Subcutaneous adipose tissue (tissue), 3 donors: ENCODE measurements around the gene MLLT10.

- PRO-cap = no peak
- RAMPAGE, long total RNA, 3 experiments = no peak in any of the 3 experiments
Measured at GRCh38 chr10:21041580-21042480, 144.7 kb upstream of the NEBL start.

DNA sequence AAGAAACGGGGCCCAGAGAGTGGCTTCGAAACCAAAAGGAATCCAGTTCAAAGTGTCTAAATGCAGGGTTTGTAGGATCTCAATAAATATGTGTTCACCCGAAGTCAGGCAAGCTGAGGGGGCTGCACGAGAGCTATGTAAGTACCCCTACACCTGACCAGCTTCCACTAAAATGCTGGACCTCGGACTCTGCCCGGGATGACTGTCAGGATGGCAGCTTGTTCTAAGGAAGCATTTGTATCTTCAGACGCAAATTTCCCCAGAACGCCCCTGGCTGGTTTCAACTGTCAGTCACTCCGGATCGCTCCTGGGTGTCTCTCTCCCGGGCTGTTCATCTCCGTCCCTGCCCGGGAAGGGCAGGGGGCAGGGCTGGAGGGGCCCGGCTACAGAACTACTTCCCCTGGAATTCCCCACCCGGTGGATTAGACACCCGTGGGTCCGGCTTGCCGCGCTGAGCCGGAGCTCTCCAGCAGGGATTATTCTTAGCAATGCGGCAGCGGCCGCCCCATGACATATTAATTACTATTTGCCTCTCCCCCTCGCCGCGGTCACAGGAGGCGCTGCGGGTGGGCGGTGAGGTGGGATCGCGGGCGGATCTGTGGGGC, 275.8 kb upstream of the NEBL start:
- PRO-cap = no peak
- RAMPAGE, long total RNA, 3 experiments = no peak in any of the 3 experiments

DNA sequence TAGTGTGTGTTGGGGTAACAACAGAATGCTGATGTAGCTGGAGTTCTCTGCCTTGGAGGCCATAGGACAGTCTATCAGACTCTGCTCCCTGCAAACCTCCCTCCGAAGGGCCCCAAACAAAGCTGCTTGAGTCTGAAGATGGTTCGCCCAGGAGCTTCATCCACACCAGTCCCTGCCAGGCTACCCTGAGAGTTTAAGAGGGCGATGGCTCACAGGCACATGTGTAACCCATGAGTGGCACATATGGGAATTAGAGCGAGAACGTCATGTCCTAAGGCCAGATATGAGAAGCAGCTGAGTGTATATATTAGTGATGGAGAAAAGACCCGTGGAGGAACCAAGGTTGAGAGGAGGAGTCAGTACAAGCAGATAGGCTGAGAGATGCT, 270.5 kb downstream of the SKIDA1 start:
- PRO-cap = no peak
- RAMPAGE, long total RNA, 3 experiments = no peak in any of the 3 experiments

DNA sequence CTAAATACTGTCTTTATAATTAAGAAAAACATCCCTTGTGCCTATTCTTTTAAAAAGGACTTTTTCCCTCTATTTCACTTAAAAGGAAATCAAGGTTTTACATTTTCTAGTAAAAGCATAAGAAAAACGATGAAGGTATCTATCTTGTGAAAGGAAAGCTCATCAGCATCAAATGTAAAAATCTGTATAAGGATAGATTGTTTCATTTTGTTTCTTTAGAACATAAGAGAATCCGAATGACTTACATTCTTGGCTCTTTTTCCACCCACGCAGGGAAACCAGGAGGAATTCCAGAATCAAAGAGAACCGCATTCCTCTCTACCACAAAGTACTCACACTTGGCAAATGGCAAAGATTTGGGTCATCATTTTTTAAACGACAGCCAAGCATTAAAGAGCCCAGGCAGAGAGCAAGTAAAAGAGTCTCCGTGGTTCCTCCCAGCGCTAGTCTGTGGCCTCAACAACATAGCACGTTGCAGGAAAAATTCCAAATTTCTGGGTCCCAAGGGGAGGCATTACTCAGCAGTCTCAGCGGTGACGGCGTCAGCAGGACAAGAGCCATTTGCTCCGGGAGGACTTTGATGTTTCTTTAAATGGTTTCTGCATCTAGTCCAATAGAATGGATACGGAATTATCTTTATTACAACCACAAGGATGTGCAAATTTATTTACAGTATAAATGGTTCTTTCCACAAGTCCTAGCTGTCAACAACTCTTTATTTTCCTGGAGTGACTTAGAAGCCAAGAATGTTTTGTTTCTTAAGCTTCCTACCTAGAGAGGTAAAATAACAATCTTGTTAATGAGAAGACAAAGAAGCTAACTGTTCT, 232.7 kb downstream of the SKIDA1 start:
- PRO-cap = unidirectional peak, minus-strand start at position 450 of the sequence
- RAMPAGE, long total RNA, 3 experiments = no peak in any of the 3 experiments

GRCh38 chr10:21526950-21527714, 1.6 kb upstream of the SKIDA1 start:
- PRO-cap = bidirectional peak, plus-strand start at chr10:21527127, minus-strand start at chr10:21527106; bidirectional peak, plus-strand start at chr10:21527248, minus-strand start at chr10:21527238; bidirectional peak, plus-strand start at chr10:21527353, minus-strand start at chr10:21527357
- RAMPAGE, long total RNA, 3 experiments = no peak in any of the 3 experiments

DNA sequence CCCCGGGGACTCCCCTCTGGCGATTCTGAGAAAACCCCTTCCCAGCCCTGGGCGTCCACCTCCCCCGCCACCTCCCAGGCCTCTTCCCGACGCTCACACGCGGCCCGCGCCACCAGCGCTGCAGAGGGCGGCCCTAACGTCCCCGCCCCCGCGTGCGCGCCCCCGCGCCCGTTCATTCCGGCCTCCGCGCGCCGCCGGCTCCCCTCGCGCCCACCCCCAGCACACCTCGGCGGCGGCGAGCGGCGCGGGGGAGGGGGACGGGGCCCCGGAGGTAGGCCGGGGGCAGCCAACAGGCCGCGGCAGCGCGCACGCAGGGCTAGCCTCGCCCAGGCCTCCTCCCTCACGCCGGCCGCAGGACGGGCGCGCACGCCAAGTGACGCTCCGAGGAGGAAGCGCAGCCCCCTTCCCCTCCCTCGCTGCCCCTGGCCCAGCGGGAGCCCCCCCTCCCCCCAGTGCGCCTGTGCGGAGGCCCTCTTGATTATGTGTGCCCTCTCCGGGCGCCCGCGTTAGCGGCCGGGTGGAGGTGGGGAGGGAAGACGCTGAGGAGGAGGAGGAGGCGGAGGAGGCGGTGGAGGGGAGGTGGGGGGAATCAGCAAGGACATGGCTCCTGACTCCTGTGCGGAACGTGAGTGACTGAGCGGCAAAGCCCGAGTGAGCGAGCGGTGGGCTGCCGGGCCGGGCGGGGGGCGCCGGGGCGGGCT, at the start of gene MLLT10:
Gene MLLT10, plus strand, starts transcription at position 363 of the 701 bp plus-strand sequence.
- PRO-cap = bidirectional peak, plus-strand start at position 245 of the sequence, minus-strand start at position 99 of the sequence; bidirectional peak, plus-strand start at position 372 of the sequence, minus-strand start at position 318 of the sequence
- RAMPAGE, long total RNA, 3 experiments = start-site peak on the plus strand in 3 of 3 experiments, centred at positions 391 to 592 of the sequence, 8 to 95 reads per replicate

DNA sequence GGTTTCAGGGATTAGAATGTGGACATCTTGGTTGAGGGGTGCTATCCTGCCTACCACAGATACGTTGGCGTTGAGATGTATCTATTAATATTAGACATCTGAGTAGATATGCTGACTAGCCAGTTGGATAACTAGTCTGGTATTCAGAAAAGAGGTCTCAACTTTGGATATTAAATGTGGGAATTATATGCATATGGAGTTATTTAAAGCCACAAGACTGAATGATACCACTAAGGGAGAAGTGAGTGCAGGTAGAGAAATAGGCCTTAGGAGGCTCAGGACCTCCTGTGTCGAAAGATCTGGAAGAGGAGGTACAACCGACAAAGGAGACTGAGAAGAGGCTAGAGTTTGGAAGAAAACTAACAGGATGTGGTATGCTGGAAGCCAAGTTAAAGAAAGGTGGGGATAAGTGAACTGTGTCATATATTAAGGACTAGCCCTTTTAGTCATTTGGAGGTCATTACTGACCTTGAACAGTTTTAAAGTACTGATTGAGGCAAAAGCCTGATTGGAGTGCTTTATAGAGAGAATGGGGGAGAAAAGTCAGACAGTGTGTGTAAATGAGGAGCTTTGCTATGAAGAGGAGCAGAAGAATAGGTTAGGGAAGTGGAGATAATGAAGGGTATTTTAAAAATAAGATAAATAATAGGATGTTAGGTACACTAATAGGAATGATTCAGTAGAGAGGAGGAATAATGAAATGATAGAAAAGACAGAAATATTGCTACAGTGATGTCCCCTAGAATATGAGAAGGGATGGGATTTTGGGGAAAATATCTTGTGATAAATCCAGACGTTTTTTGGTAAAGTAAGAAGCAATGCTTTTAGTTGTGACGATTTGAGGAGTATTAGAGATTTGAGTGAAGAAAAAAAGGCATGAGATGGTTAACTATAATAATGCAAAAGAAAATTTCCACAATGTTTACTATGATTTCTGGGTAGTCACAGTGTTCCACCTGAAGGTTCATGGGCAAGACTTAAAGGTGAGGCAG, 119.9 kb downstream of the MLLT10 start:
- PRO-cap = no peak
- RAMPAGE, long total RNA, 3 experiments = no peak in any of the 3 experiments

DNA sequence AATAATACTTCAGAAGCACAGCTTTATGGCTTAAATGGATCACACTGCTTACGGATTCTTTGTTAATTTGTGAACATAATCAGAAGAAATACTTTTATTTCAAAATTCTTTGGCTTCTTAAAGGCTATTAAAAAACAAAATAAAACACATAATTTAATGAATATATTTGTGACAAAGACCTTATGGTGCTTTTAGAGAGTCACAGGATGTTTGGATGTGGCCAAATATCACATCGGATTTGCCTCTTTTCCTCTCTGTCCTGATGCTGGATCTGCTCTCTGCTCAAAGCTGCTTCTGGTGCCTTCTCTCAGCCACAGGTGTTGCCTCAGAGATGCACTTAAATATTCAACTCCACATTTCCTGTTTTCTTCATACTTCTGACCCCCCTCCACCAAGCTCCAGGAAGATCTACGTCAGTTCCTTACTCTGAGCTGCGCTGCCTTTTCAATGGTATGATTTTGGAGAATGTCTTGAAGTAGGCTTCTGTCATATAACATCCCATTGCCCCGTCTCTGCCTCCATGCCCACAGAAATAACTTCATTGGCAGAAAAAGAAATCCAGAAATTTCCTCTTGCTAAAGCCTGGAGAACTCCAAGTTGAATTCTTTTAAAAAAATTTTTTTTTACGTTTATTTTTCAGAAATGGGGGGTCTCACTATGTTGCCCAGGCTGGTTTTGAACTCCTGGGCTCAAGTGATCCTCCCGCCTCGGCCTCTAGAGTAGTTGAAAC, 230.7 kb downstream of the MLLT10 start:
- PRO-cap = no peak
- RAMPAGE, long total RNA, 3 experiments = no peak in any of the 3 experiments

DNA sequence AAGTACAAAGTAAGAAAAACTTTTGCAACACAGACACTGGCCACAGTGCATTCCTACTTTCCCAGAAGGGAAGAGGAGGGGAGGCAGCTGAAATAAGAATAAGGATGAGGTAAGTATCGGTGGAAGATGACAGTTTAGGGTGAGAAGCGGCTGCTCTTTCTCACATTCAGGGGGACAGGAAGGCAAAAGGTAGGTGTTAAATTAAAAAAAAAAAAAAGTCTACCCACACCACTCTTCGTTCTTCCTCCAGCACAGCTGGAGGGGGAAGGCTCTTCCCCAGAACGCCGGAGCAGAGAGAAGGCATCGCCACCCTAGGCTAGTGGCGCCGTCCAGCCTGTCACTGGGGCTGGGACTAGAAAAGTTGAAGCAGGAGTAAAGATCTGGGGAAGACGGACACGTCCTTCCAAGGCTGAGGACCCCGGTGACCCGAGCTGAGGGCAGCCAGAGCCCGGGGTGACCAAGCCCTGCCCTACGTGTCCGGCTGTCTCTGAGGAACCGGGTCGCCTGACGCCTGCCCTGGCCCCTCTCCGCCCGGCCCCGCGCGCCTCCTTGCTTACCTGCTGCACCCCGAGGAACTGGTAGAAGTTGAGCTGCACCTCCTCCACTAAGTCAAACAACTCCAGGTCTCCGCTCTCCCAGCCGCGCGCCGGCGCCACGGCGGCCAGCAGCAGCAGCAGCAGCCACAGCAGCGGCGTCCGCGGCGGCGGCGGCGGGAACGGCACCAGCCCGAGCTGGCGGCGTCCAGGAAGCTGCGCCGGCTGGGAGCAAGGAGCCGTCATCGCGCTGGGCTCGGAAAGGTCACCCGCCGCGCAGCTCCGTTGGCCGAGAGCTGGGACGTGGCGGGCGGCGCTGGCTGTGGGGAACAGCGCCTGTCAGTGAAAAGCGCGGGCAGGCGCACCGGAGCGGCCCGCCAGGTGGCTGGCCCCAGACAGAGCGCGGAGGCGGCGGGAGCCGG, 597 bp downstream of the DNAJC1 start:
- PRO-cap = unidirectional peak, plus-strand start at position 64 of the sequence; unidirectional peak, plus-strand start at position 122 of the sequence; unidirectional peak, plus-strand start at position 279 of the sequence; unidirectional peak, plus-strand start at position 364 of the sequence; bidirectional peak, plus-strand start at position 825 of the sequence, minus-strand start at position 760 of the sequence
- RAMPAGE, long total RNA, 3 experiments = no peak in any of the 3 experiments

DNA sequence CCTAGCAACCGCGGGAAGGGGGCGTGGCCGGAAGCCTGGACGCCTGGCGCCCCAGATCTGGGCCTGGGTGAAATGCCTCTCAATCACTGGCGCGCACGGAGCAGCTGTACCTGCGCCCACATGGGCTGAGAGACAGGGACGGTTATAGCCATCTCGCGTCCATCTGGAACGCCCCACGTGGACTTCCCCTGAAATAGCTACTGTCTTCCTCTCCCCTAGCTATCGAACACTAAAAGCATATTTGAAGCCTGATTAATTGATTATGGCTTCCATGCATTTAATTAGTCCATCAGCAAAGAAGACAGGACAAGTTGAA, 219 bp upstream of the DNAJC1 start:
- PRO-cap = bidirectional peak, plus-strand start at position 54 of the sequence, minus-strand start outside the sequence
- RAMPAGE, long total RNA, 3 experiments = no peak in any of the 3 experiments

DNA sequence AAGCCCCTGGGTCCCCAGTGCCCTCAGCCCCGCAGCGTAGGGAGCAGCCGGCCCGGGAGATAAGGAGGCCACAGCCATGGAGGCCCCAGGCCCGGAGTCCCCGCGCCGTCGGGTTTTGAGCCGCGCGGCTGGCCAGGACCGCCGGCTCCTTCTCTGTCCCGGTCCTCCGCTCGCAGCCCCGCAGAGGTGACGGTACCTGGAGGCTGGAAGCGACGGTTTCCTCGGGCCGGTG, 35.3 kb upstream of the EBLN1 start:
- PRO-cap = no peak
- RAMPAGE, long total RNA, 3 experiments = no peak in any of the 3 experiments

- PRO-cap = no peak
- RAMPAGE, long total RNA, 3 experiments = no peak in any of the 3 experiments
Measured at GRCh38 chr10:22479405-22479831, 134.1 kb downstream of the SPAG6 start.

GRCh38 chr10:22596785-22597589, 117.4 kb downstream of the PIP4K2A start:
- PRO-cap = no peak
- RAMPAGE, long total RNA, 3 experiments = no peak in any of the 3 experiments

DNA sequence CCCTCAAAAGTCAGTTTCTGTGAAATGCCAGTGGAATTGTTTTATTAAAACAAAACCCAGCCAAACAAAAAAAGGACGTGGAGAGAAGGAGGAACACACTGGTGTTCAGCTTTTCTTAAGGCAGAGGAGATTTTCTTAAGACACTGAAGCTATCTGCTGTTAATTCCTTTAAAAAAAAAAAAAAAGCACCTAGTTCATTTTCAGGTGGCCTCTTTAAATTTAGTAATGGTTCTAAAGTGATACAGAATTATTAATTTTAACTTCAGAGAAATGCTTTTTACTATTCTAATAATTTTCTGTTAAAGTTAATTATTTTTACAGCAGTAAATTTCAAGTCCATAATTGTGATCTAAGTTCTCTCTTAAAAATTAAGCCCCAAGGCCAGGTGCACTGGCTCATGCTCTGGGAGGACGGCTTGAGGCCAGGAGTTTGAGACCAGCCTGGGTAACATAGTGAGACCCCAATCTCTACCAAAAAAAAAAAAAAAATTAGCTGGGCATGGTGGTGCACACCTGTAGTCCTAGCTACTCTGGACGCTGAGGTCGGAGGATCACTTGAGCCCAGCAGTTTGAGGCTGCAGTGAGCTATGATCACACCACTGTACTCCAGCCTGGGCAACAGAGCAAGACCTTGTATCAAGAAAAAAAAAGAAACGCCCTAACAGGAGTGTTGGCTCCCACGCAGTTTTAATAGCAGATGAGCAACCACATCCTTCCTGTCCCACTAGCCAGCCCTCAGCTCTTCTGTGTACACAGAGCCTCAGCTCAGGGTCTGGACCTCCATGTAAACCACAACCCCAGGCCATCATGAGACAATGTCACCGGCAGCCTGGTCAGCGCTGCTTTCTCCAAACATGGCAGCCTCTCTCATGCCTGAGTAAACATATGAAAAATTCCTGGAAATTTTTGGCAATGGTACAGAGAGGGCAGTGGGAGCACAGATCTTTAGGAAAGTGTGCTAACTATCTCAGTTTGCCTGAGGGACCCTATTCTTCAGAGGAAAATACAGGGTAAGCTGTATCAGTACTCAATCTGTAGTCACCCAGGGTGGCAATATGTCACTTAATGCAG, 108.4 kb downstream of the PIP4K2A start:
- PRO-cap = bidirectional peak, plus-strand start at position 814 of the sequence, minus-strand start at position 570 of the sequence
- RAMPAGE, long total RNA, 3 experiments = no peak in any of the 3 experiments

- PRO-cap = bidirectional peak, plus-strand start at chr10:22615989, minus-strand start at chr10:22615857
- RAMPAGE, long total RNA, 3 experiments = no peak in any of the 3 experiments
Measured at GRCh38 chr10:22615666-22616661, 98.4 kb downstream of the PIP4K2A start.

GRCh38 chr10:22712753-22713739, 1.3 kb downstream of the PIP4K2A start:
- PRO-cap = bidirectional peak, plus-strand start at chr10:22713440, minus-strand start at chr10:22713553
- RAMPAGE, long total RNA, 3 experiments = no peak in any of the 3 experiments

- PRO-cap = no peak
- RAMPAGE, long total RNA, 3 experiments = no peak in any of the 3 experiments
Measured at GRCh38 chr10:23173753-23174757, 18.1 kb upstream of the PTF1A start.

DNA sequence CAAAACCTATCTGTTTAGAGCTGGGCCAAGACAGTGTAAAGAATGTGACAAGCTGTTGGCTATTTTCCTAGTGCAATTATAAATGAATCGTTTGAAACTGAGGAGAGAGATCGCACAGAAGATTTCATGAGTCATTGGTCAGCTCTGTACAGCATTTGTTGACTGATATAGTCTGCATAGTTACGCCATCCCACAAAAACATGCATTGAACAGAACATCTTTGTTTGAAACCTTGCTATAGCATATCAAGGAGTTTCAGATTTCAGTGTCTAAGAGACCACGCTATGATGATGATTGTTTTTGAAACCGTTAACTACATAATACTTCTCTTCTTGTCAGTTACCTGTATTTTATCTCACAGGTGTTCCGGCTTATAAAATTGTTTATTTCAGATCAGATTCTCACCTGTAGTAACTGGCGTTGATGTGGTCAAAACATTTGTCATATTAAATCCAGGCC, 1.3 kb upstream of the C10orf67 start:
- PRO-cap = no peak
- RAMPAGE, long total RNA, 3 experiments = no peak in any of the 3 experiments

DNA sequence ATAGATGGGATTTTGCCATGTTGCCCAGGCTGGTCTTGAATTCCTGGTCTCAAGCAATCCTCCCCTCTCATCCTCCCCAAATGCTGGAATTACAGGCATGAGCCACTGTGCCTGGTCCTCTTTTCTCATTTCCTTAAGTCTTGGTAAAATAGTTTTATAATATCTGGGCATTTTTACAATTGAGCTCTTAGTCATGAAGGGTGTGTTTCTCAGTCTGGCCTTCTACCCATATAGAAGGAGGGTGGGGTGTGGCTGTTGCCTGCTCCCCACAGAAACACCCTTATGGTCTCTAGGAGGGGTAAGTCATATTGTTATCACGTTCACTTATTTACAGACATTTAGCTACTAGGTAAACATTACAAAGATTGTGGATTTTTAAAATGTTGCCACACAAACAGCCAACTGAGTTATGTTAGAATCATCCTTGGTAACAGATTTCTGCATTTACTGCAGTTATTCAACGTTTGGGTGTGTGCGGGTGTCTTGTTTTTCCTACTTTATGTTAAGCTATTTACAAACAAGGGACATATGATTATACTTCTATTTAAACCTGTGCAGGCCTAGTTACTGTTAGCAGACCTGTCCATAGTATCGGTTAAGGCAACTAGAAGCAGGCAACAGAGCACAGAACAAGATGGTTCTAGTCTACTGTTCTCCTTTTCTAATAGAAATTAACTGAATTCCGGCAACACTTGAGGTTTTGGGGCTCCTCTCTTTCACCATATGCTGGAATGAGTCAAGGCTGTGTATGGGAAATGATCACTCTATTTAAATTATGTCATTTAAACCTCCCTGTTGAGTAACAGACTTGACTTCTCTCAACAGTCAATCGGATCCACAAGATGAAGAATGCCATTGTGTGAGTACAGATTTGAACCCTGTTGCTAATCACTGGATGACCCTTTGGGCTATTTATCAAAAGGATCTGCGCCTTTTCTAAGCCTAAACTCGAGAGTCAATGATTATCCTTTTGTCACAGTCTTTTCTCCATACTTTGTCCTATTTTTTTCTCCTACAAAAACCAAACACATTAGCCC, 6.4 kb upstream of the OTUD1 start:
- PRO-cap = no peak
- RAMPAGE, long total RNA, 3 experiments = no peak in any of the 3 experiments

GRCh38 chr10:23442193-23443080, 3.6 kb downstream of the OTUD1 start:
- PRO-cap = no peak
- RAMPAGE, long total RNA, 3 experiments = no peak in any of the 3 experiments